Mesenchymal stem cell of the bone marrow (primary cell): ENCODE measurements around the genes OXCT2, MYCL and SMAP2.

GRCh38 chr1:39439048-39439682, 52.3 kb upstream of the BMP8A start:
- CAGE, long polyA plus RNA, result no peak

GRCh38 chr1:39460394-39460916, 31.0 kb upstream of the BMP8A start:
- CAGE, long polyA plus RNA, result no peak

DNA sequence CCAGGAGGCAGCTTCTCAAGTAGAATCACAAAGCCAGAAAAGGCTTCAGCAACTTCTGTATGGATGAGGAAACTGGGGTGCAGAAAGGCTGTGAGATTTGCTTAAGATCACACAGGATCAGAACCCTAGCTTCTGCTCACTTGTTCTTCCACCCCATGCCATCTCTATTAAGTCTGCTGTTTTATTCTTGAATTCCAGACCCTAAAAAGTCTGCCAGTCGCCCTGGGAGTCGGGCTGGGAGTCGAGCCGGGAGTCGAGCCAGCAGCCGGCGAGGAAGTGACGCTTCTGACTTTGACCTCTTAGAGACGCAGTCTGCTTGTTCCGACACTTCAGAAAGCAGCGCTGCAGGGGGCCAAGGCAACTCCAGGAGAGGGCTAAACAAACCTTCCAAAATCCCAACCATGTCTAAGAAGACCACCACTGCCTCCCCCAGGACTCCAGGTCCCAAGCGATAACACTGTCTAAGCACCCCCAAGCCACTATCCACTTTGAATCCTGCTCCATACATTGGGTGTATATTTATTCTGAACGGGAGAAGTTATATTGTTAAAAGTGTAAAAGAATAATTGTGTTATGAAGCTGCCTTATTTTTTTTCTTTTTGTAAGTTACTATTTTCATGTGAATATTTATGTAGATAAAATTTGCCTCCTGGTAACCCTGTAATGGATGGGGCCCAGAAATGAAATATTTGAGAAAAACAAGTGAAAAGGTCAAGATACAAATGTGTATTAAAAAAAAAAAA, 5.9 kb upstream of the BMP8A start:
- CAGE, long polyA plus RNA, result no peak

DNA sequence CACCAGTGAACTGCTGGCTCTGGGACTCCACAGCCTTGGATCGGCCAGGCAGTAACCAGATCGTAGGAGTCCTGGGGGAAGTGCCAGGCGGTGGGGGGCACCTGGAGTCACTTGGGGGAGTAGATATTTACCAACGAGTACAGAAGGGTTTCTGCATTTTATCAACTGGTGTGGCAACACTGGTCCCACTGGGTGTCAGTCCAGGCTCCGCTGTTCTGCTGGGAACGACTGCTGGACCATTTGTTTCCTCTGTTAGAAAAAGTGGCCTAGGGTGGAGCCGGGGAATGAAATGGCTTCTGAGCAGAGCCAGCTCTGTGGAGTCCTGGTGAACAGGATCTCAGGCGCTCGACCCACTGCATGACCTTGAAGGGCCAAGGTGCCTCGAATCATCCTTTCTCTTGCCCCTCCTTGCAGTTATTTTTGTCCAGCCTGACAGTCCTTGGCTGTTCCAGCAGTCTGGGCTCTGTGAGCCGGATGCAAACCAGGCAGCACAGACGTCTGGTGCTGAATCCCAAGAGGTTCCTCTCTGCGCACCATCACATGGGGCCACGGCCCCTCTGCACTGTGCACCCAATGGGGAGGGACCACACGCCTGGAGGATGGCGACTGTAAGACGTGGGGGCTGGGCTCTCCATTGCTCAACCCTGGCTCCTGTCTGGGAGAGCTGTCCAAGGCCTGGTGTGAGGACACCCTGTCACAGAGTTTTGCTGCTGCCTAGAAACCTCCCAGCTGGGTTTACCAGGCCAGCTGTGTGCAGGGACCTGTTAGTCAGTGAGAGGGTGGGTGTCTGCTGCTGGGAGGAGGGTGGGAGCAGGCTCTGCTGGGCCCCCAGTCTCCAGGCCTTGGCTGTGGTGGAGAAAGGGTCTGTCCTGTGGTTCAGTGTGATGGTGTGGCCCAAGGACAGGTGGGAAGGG, 14.1 kb downstream of the HEYL start:
- CAGE, long polyA plus RNA, result no peak

DNA sequence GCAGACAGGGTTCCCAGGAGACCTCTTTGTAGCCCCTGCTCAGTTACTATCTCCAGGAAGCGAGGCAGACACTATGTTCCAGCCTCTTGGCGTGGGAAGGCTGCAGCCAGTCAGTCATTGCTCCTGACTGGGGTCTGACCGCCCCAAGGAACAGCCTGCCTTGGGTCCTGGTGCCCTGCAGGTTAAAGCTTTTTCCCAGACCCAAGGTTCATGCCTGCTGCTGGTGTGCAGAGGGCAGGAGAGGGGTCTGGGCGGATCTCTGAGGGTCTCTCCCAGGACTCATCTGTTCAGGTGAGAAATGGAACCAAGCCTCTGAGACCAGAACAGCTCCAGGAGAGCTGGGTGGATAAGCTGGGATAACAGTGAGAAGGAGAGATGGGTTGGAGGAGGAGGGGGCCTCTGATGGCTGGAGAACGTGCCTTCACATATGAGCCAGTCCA, 13.4 kb downstream of the HEYL start:
- CAGE, long polyA plus RNA, result no peak

GRCh38 chr1:39771171-39771679, at the start of gene OXCT2:
TSS of gene OXCT2 (minus strand) at chr1:39771348.
- CAGE, long polyA plus RNA, result no peak

GRCh38 chr1:39901467-39902560, at the start of gene MYCL:
TSS of gene MYCL (minus strand) at chr1:39901917.
- CAGE, long polyA plus RNA, result no peak

DNA sequence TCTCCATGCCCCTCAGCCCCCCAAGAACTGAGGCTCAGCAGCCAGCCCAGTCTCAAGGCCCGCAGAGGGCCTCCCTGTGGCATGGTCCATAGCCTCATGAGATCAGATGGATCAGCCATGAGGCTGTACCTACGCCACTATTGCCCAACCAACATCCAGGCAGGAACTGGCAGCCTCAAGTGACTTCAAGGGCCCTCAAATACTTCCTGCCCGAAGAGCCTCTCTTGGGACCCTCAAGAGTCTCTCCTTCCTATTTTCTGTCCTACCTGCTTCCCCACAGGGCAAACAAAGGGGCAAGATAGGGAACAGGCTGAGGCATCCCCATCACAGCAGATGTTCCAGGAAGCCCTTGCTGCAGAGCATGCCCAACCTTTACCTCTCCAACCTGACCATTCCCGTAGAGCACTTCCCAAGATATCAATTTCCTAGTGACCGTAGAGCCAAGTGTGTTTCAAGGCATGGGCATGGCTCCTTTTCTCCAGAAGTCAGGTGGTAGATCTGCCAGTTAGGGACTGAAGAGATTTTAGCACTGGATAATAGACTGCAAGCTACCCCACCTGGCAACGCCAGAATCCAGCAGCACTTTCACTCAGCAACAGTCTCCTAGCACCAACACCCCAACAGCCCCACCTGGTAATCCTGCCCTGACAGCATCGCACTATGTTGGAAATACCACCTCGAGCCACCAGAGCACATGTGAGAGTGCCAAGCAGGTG, 13.8 kb upstream of the MFSD2A start:
- CAGE, long polyA plus RNA, result no peak

DNA sequence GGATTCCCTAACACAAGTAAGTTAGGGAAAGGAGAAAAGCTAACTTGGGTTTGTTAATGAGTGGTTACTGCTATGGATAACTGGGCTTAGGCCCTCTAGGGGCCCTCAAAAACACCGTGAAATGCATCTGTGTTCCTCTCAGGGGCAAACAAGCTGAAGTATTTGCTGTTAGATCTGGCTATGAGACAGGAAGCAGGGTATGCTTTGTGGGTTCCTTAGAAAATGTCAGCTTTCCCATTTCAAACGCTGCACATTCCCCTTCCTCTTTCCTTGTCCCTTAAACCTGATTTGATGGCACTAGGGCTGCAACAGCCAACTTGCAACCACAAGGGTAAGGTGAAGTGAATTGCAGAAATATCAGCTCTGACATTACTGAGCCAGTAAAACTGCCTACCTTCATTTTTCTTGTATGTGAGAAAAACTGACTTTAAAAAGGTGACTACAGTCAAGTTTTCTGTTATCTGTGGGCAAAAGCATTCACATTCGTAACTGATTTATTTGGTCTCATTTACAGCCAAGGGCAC, 5.6 kb upstream of the CAP1 start:
- CAGE, long polyA plus RNA, result no peak

DNA sequence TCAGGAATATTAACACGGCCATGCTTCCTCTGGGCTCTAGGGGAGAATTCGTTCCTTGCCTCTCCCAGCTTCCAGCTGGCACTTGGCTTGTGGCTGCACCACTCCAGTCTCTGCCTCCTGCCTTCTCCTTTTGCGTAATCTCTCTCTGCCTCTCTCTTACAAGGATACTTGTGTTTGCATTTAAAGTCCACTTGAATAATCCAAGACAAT, 21.1 kb upstream of the RLF start:
- CAGE, long polyA plus RNA, result no peak

DNA sequence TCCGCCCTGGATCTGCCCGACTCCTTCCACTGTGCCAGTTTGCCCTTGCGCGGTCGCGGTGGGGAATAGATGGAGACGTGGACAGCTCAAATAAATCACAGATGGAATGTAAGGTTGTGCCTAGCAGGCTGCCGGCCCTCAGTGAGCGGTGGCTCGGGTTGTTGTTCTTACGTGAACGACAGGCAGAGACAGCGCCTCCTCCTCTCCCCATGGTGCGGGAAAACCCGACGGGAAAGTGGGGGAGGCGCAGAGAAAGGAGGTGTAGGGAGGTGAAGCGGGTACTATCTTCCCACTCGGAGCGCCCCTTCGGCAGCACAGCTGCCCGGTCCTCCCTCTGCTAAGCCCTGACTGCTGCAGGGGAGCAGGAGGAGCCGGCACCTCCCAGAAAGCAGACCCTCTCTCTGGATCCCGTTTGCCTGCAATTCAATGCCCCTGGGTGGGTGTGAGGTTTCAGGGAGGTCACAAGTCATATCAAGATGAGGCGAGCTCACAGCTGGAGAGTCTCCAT, 1.1 kb downstream of the COL9A2 start:
- CAGE, long polyA plus RNA, result no peak

GRCh38 chr1:40339093-40339435, 22.0 kb upstream of the COL9A2 start:
- CAGE, long polyA plus RNA, result no peak

DNA sequence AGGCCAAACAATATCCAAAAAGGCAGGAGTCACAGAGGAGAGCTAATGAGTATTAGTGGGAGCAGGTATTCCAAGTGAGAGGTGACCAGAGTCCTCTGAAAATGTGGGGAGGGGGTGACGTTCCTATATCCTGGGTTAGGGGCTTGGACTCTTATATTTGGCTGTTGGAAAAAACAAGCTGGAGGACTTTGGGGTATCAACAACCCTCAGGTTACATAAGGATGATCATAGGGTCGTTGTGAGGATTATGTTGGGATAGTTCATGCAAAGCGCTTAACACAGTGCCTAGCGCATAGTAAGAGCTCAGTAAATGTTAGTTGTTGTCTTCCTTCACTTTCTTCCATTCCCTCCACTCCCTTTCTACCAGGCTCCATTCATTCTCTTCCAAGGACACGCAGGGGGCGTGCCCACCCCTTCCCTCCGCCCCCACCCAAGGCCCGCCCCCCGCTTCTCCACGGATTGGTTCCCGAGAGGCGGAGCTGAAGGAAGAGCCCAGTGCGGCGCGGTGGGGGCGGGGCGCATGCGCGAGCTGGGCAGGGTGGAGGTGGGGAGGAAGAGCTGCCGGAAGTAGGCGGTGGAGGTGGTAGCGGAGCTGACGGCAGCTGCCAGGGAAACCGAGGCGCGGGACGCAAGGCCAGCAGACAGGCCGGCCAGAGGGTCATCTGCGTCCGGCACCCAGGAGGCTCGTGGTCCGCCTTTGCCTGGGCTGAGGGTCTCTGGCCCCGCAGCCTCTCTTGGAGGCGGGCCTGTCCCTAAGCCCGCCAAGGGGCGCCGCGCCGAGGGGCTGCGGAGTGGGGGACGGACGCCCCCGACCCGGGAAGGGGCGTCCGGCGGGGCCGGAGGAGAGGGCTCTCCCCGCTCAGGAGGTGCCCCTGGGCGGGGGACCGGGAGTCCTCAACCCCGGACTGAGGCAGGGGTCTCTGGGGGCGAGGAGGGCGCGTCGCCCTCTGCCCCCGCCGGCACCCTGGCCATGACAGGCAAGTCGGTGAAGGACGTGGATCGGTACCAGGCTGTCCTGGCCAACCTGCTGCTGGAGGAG, at the start of gene SMAP2:
SMAP2 (plus strand) TSS at position 577 of the 1,039 bp plus-strand sequence.
- CAGE, long polyA plus RNA, result no peak

GRCh38 chr1:40416658-40417334, 33.5 kb upstream of the ZFP69B start:
- CAGE, long polyA plus RNA, result no peak

GRCh38 chr1:40450775-40450869, 346 bp downstream of the ZFP69B start:
- CAGE, long polyA plus RNA, result no peak

- CAGE, long polyA plus RNA, result no peak
These were observed 11.5 kb downstream of the RIMS3 start for GRCh38 chr1:40653823-40654602.

- CAGE, long polyA plus RNA, result no peak
These were observed 19.0 kb downstream of the NFYC start for GRCh38 chr1:40710178-40711315.

GRCh38 chr1:40784044-40784562, 516 bp downstream of the KCNQ4 start:
- CAGE, long polyA plus RNA, result no peak

- CAGE, long polyA plus RNA, result no peak
These were observed 18.7 kb downstream of the KCNQ4 start for GRCh38 chr1:40802168-40802809.

GRCh38 chr1:40806507-40807186, 23.1 kb downstream of the KCNQ4 start:
- CAGE, long polyA plus RNA, result no peak